ENCODE measurements around a stretch of chr5.

GRCh38 chr5:157370732-157371351 lies 25.4 kb upstream of the FNDC9 start:
- RRBS, result no CpG with 5 or more reads among the region's 7 CpGs

- RRBS, result no CpG with 5 or more reads among the region's 4 CpGs
Measured at GRCh38 chr5:157463587-157464133, 3.6 kb downstream of the NIPAL4 start.

GRCh38 chr5:157481234-157481850 lies 21.3 kb downstream of the NIPAL4 start:
- RRBS, result 58% methylated on average over 2 of the region's 7 CpGs

GRCh38 chr5:157513428-157514036 lies 53.5 kb downstream of the NIPAL4 start:
- RRBS, result no CpG with 5 or more reads among the region's 11 CpGs

GRCh38 chr5:157523907-157524400 lies 51.6 kb downstream of the ADAM19 start:
- RRBS, result no CpG with 5 or more reads among the region's 6 CpGs

DNA sequence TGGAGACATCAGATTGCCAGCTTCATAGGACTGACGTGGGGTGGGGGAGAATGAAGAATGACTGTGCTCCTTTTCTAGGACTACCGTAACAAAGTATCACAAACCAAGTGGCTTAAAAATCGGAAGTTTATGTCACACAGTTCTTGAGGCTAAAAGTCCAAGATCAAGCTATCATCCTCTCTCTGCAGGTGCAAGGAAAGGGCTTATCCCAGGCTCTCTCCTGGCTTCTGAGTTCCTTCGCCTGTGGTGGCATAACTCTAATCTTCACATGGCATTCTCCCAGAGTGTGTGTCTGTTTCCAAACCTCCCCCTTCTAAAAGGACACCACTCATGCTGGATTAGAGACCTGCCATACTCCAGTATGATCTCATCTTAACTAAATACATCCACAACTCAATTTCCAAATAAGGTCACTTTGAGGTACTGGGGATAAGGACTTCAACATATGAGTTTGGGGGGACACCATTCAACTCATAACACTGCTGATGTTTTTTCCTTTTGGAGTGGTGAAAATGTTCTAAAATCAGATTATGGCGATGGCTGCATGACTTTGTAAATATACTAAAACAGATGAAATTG lies 25.4 kb downstream of the ADAM19 start:
- RRBS, result no CpG with 5 or more reads among the region's 5 CpGs

DNA sequence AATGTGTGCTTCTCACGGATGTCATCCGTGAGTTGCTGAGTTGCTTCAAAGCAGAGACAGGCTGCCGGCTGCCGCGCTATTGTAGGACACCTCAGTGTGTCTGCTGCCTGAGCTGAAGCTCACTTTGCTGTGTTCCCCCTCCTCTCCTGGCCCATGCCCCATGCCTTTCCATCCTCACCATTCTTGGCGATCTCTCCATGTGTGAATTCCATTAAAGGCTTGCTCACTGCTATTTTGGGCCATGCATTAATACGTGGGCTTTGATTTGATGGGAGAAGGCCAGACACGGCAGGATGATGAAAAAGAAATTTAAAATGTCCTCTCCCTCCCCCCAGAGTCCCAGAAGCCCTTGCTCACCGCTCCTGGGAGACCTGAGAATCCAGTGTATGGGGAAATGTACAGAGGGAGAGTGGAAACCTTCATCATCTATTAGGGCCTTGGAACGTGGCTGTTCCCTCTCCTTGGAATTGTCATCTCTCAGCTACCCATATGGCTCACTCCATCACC lies 14.4 kb downstream of the ADAM19 start:
- RRBS, result no CpG with 5 or more reads among the region's 10 CpGs

DNA sequence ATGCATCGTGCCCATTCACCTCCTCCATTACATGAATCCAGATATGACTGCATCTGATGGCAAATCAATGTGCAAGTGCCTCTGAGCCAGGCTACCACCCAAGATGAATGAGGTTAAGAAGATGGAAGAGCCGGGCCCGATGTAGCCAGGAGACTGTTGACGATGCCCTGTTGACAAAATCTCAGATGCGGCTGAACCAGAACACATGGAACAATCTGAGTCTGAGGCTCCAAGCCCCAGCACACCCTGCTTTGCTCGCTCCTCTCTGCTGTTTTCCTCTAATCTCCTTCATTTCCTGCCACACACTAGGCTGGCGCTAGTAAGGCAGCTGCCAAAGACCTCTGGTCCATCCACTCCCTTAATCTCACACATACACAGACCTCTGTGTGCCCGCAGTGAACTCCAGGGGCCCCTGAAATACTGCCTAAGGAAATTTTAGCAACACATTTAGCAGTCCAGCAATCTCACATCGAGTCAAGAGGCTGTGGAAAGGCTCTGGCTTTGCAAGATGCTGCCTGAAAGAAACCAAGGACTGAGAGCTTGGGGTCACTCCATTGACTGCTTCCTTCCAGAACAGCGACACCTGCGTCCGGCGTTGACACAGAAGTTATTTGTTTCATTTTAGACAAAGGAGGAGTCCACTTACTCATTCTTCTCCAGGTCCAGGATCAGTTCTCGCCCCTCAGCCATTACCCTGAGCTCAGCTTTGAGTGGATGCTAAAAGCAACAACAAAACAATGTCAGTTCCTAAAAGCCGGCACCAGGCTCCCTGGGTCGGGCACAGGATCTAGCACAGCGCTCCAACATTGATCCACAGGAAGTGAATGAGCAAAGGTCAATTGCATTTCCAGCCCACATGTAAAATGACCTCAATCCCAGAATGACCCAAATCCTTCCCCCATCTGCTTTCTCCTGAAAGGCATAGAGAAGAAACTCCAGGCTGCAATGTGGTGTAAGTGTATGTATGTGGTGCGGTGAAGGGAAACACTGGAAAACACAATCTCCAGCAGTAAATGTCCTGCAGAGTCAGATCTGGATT lies 11.5 kb downstream of the ADAM19 start:
- RRBS, result no CpG with 5 or more reads among the region's 18 CpGs

- RRBS, result no CpG with 5 or more reads among the region's 4 CpGs
Measured at GRCh38 chr5:157748757-157749280, 5.3 kb downstream of the LSM11 start.

GRCh38 chr5:157786366-157787188 lies 43.1 kb downstream of the LSM11 start:
- RRBS, result no CpG with 5 or more reads among the region's 1 CpG

DNA sequence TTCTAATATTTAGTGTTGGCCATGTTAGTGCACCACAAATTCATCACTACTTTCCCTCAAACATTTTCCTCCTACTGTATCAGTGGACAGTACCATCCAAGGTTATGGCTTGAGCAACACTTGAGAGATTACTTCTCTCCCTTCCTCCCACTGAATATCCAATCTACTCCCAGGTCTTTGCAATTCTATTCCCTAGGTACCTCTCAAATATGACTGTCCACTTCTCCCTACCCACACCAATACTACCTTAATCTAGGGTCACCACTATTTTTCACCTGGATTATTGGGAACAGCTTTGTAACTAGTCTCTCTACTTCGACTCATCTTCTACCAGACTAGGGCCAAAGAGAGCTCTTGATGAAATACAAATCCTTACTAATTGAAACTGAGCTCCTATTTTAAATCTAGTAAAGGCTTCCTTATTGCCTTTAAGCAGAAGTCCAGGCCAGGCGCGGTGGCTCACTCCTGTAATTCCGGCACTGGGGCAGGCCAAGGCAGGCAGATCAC lies 26.3 kb downstream of the CLINT1 start:
- RRBS, result 97% methylated on average over 1 of the region's 4 CpGs

GRCh38 chr5:158461172-158461750 lies 602.3 kb upstream of the CLINT1 start:
- RRBS, result no CpG with 5 or more reads among the region's 4 CpGs

DNA sequence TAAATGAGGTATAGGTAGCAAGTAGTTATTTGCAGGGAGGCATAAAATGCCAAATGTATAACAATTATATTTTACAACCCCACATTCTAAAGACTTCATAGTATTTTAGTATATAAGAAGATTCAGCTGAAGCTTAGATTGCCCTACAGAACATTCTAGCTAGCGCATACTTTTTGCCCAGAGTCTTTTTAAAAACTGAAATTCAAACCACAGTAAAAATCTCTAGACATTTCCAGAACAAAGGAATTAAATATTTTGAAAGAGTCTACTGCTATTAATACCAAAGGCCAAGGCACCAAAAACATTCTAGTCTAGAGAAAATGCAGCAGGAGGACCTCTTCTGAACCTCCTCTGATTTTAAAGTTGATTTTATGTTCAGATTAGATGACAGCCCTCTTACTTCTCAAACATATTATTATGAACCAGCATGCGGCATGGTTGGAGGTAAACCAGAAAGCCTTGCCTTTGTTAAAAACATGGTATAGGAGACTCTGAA lies 378.9 kb downstream of the EBF1 start:
- RRBS, result no CpG with 5 or more reads among the region's 2 CpGs

DNA sequence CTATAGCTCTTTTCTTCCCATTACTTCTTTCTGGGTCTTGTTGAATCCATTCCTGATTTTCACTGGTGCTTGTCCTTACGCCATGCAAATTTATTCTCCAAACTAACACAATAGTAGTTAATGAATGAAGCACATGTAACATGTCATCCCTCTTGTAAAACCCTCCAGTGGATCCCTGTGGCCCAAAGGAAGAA lies 102.3 kb downstream of the EBF1 start:
- RRBS, result no CpG with 5 or more reads among the region's 1 CpG

GRCh38 chr5:159002893-159003410 lies 96.8 kb downstream of the EBF1 start:
- RRBS, result no CpG with 5 or more reads among the region's 3 CpGs

DNA sequence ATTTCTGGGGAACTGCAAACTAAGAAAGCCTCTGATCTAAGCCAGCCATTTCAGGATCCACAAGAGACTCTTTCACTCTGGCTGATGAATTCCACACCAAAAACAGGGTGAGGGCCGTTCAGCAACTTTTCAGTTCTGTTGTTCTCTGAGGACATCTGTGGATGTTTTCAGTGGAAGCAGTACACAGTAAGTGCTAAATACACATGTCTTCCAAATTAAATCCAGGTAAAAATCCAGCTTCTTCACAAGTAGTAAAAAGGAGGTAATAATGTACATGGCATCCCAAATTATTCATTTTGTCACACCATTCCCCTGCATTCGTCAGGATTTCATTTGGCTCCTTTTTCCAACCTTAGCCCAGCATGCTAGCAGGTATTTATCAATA lies 51.0 kb downstream of the EBF1 start:
- RRBS, result no CpG with 5 or more reads among the region's 2 CpGs

GRCh38 chr5:159175556-159176046 lies 33.8 kb downstream of the RNF145 start:
- RRBS, result no CpG with 5 or more reads among the region's 1 CpG

- RRBS, result no CpG with 5 or more reads among the region's 4 CpGs
Measured at GRCh38 chr5:159186254-159186857, 23.0 kb downstream of the RNF145 start.

DNA sequence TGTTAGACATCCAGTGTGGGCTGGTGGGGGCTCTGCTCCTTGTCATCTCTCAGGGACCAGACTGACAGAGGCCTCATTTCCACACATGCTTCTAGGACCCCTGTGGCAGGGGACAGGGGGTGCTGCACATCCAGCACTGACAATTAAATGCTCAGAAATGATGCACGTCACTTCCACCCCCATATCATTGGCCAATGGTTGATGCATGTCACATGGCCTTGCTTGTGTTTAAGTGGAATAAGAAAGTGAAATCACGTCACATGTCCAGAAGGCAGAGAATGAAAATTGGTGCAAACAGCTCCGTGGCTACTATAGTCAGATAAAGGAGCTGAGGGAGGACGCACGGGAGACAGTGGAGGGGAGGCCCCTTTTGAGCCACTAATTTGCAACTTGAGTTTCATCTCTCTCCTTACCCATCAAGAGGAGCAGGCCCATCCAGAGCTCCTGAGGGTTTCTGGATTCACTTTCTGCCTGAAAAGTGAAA lies 134.1 kb upstream of the ADRA1B start:
- RRBS, result no CpG with 5 or more reads among the region's 5 CpGs

GRCh38 chr5:159819988-159820595 lies 96.2 kb upstream of the ADRA1B start:
- RRBS, result no CpG with 5 or more reads among the region's 6 CpGs